H7 (cell line): ENCODE results near the gene EDNRB.

- RAMPAGE, long total RNA: no peak
These were observed 1.3 kb downstream of the MYCBP2 start for GRCh38 chr13:77325678-77325885.

GRCh38 chr13:77325886-77326227, 1.0 kb downstream of the MYCBP2 start:
- RAMPAGE, long total RNA: no peak

DNA sequence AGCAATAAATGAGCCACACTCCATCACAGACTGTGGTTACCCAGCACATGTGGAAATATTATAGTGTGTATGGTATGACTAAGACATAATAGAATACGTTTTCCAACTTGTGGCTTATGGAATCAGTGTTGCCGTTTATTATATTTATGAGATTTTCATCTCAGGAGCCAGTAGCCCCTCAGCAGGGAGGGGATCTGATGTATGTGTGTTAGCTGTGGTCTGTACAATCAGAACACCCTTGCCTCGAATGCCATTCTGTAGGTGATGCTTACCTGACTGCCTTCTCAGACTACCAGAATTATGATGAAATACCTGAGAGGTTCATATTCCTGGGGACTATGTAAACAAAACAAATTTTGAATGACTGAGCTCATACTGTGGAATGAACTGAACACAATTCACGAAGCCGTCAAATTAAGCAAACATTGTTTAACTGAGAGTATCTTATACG, 1.9 kb downstream of the SCEL start:
- RAMPAGE, long total RNA: no peak

- RAMPAGE, long total RNA: no peak
These were observed 48.6 kb downstream of the SCEL start for GRCh38 chr13:77583996-77584549.

GRCh38 chr13:77853676-77853889, 65.0 kb downstream of the EDNRB start:
- RAMPAGE, long total RNA: no peak

DNA sequence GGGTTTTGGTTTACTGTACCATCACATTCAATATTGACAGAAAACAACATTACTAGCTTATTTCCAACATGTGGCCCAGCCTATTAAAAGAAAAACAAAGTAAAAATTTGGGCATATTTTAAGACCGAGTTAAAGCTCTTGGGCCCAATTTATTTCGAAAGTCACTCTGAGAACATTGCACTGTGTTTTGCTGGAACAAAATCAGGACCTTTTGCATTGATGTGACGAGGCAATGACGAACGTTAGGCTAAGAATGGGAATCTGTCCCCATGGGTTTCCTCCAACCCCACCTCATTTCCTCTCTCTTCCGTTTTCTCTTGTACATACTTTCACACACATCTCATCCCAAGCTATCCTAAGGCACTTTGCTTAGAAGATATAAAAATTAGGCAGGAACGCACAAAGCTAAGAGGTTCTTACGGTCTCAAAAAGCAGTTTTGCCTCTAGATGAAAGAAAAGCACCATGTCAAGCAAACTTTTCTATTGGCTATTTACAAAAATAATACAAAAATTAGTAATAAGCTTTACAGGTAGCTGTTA, 22.1 kb downstream of the EDNRB start:
- RAMPAGE, long total RNA: no peak

- RAMPAGE, long total RNA: start-site peak on the minus strand at chr13:77918794-77918836, 54 reads
These were observed at the start of gene EDNRB for GRCh38 chr13:77918258-77919262. Gene EDNRB (minus strand): TSS chr13:77918831.

DNA sequence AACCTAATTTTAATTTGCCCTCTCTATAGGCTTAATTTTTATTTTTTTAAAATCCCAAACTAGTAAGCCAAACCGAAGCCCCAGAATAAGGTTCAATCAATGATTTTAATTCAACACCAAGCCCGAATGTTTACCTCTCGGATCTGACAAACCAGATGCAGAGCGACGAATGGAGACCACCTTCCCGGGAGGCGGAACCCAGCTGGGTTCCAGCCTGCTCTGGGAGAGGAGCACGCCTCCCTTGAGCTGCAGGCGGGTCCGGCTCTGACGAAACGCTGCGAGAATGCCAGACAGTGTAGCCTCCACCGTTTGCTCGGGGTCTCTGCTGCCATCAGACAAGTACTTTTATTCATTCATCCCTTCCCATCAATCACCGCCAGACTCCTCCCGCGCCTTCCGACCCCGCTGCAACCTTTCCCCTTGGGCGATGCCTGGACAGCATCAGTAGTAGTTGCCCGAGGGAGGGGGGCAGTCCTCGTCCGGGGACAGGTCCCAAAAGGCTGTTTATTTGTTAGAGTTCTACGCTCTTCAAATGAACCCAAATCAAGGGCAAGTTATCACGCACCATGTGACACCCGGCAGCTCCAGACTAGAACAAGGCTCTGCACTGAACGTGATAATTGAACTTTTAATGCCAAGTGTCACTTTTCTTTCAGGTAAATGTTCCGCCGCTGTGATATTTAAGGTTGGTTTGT, 779 bp upstream of the EDNRB start:
- RAMPAGE, long total RNA: start-site peak on the minus strand centred at position 226 of the sequence, 125 bp wide, 28 reads

DNA sequence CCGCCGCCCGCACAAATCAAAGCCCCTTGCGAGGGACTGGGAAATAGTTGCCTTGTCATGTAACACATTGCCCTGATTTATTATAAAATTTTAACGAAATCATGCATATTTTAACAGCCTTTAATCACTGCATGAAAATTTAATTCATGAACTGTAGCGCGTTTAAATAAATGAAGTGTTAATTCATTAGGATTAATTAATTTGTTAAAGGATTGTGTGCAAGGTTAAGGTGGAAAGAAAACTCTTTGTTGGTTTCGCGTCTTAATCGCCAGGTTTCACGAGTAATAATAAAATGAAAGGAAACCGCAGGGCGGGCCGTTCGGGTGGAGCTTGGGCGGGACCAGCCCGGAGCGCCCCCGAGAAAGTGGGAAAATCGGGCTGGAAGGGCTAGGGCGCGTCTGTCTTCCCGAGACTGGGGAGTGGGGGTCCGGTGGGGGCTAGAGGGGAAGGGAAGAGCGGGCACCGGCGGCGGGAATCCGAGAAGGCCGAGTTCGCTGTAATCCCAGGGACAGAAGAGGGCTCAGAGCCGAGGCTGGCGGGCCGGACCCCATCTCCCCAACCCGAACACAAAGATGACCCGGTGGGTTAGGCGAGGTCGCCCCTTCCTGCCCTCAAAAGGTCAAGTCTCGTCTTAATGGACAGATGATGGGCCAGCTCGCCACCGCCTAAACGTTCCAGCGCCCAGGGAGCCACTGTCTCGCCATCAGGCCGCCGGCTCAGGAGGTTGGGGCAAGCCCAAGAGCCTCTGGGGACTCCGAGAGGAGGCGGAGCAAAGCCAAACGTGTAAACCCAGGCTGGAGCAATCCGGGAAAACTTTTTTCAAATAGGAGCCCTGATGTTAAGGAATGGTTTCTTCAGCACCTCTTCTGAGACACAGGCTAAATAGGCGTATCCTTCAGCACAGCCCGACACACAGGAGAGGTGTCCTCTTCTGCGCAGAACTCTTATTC, 6.0 kb upstream of the POU4F1 start:
- RAMPAGE, long total RNA: no peak

DNA sequence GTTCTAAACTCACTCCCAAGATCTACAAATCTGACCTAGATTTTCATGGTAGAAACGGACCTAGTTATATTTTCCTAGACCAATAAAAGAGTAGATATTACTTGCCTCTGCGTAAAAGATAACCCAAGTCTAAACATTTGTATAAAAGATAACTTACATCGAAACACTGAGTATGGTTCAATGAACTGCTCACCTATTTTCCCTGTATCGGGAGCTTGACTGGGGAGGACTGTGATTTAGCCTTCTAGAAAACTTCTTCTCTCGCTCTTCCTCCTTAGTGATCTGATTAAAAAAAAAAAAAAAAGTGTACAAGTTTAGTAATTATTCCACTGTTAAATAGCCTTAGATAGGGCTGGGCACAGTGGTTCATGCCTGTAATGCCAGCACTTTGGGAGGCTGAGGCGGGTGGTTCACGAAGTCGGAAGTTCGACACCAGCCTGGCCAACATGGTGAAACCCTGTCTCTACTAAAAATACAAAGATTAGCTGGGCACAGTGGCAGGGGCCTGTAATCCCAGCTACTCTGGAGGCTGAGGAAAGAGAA, 34.3 kb downstream of the RBM26 start:
- RAMPAGE, long total RNA: no peak

GRCh38 chr13:79404903-79405453, 1.1 kb downstream of the RBM26 start:
- RAMPAGE, long total RNA: no peak

DNA sequence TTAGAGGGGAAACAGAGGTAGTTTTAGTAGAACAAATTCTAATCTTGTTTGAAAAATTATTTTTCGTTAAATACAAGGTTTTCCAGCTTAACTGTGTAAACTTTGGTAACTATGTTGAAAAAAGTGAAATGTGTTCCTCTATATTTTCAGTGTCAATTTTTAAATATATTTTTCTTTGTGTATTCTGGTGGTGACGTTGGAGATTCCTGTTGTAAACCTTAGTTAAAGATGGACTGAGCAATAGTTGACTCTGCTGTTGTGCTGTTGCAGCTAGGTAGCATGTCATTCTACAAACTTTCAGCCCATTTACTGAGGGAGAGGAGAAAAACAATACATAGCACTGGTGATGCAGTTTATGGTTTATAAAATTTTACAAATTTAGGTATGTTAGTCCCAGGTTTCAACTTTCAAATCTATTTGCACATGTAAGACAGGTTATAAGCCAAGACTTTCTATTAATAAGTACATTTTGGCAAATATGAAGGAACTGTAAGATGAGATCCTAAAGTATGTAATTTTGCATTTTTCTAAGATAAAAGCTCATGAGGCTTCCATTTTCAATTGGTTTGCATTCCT, 1.3 kb downstream of the NDFIP2 start:
- RAMPAGE, long total RNA: no peak

GRCh38 chr13:80133663-80133997, 207.3 kb downstream of the SPRY2 start:
- RAMPAGE, long total RNA: no peak

GRCh38 chr13:80336859-80337518, 3.9 kb downstream of the SPRY2 start:
- RAMPAGE, long total RNA: no peak

DNA sequence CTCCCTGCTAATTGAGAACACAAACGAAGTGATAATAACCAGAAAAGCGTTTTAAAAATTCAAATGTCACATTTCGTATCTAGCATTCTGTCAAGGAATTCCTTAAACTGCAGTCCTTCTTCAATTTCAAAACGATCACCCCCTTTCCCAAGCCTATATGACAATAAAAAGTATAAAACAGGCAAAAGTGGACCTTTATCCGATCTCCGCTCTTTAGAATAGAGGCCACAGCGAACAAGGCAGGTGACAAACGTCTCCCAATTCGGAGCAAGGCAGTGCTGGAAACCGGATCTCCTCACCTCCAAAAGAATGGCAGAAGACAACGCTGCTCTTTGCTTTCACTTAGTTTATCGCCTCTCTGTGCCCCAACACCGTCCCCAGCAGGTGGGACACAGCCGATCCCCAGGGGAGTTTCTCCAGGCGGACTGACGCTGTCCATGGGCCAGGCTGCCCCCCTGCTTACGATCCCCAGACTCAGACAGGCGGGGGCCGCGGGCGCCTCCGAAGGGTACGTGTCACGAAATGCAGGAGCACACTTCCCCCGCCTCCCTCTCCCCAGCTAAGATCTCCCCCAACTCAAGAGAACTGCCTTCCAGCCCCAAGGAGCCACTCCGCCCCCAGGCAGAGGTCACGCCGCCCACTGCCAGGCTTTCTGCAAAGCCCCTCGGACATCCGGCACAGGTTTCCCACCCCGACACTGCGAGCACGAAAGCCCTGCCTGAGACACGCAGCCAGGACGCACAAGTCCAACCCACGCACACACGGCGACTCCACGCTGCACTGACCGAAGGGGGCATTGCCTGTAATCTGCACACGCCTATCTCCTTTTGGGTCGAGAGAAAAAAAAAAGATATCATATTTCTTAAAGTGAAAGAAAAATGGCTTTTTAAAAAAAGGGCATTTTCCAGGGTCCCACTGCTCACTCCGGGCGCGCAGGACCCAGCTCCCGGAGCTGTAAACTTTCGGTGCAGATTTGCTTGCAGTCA, 2.1 kb downstream of the SPRY2 start:
- RAMPAGE, long total RNA: no peak

- RAMPAGE, long total RNA: no peak
These were observed 163.5 kb upstream of the SPRY2 start for GRCh38 chr13:80504521-80504817.

GRCh38 chr13:80670695-80671069, 329.8 kb upstream of the SPRY2 start:
- RAMPAGE, long total RNA: no peak

- RAMPAGE, long total RNA: no peak
These were observed 254.9 kb upstream of the SLITRK1 start for GRCh38 chr13:84137106-84137673.

GRCh38 chr13:86946427-86947044, 724.6 kb upstream of the SLITRK5 start:
- RAMPAGE, long total RNA: no peak

DNA sequence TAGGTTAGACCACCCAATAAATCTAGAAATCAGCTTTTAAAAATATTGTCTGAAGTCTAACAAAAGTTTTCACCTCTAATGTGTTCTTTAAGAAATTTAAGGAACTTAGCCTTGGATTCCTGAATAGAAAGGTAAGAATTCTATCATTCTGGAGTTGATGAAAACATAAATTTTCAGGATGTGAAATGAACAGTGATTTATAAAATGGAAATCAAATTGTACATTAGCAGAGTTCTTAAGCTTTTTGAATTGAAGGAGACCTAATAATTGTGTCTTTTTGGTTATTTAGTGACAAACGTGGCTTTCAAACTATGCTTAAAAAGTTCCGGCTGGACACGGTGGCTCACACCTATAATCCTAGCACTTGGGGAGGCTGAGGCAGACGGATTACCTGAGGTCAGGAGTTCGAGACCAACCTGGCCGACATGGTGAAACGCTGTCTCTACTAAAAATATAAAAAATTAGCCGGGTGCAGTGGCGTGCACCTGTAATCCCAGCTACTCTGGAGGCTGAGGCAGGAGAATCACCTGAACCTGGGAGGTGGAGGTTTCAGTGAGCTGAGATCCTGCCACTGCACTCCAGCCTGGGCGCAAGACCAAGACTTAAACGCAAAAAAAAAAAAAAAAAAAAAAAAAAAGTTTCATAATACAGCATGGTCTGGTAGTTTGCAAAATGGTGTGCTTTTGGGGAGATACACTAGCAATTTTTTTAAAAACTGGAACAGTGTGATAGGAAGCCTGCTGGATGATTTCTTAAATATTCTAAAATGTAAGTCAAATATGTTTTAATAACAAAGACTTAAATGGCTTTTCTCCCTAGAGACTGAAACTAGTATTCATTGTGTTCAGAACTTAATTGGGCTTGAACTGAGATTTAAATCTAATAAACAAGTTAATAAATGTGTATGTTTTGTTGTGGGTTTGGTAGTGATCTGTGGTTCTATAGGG, 45.6 kb upstream of the GPC5 start:
- RAMPAGE, long total RNA: no peak